ENCODE data around the genes IZUMO3 and CAAP1.

DNA sequence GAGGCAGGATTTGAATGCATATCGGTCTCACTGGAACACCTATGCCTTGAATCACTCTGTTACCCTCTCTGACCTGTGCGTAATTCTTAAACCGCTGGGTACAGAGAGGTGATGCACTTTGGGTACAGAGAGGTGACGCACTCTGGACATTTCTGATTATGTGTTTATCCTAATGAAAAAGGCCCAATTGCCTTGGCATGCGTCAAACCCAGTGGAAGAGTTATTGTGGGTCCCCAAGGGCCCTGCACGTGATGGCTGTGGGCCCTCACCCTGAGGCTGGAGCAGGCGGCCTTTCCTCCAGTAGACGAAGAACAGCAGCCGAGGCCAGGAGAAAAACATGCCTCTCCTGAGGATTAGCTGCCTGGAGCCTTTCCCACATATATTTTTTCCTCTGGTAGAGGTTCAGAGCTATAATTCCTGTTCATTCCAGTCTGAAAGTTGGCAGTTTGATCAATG, 22.6 kb downstream of the ACER2 start:
- PRO-cap: no peak
- RAMPAGE, long total RNA, 4 experiments: no peak in any of the 4 experiments

DNA sequence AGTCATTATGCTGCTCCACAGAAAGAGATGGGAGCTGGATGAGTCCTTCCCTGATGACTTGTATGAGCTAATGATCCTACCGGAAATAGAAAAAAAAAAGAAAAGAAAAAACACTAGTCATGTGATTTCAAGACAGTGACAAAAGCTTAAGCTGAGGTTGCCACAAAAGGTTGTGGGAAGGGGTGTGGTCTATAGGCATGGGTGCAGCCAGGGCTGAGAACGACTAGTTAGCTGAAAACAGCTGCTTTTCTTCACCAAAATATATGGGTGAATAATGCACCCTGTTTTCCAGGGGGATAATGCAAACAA, 300.6 kb downstream of the MLLT3 start:
- PRO-cap: no peak
- RAMPAGE, long total RNA, 4 experiments: no peak in any of the 4 experiments

DNA sequence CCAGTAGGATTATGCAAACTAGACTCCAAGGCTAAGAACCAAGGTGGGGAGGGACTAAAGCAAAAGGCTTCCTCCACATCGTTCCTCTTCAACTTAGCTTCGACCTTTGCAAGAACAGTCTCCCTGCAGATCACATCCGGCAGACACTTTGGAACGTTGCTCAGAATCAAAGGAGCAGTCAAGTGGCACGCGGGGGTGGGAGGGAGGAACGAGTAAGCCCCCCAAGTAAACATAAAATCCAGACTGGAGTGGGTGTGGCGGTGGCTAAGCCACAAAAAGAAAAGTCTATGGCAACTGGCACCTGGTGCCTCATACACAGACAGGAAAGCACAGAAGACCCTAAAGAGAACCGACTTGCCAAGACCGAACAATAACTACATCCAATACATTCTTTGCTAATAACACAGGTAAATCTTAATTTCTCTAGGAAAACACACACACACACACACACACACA, 2.4 kb downstream of the MLLT3 start:
- PRO-cap: no peak
- RAMPAGE, long total RNA, 4 experiments: no peak in any of the 4 experiments

GRCh38 chr9:20623876-20624368, 1.6 kb upstream of the MLLT3 start:
- PRO-cap: no peak
- RAMPAGE, long total RNA, 4 experiments: no peak in any of the 4 experiments

DNA sequence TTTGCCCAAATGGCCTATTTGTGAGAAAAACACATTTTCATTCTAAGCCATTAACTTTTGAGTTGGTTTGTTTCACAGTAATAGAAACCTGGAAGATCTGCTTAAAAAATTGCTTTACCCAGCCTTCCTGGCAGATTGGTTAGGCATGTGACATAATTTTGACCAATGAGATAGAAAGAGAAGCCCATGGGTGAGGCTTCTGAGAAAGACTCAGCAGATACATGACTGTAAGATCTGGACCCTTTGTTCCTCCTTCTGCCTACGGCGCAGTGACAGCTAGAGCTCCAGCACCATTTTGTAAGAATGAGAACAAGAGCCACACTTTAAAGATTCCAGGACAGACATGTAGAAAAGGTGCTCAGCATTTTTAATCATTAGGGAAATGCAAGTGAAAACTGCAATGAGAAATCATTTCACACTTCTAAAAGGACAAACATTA, 18.4 kb upstream of the MLLT3 start:
- PRO-cap: no peak
- RAMPAGE, long total RNA, 4 experiments: no peak in any of the 4 experiments

DNA sequence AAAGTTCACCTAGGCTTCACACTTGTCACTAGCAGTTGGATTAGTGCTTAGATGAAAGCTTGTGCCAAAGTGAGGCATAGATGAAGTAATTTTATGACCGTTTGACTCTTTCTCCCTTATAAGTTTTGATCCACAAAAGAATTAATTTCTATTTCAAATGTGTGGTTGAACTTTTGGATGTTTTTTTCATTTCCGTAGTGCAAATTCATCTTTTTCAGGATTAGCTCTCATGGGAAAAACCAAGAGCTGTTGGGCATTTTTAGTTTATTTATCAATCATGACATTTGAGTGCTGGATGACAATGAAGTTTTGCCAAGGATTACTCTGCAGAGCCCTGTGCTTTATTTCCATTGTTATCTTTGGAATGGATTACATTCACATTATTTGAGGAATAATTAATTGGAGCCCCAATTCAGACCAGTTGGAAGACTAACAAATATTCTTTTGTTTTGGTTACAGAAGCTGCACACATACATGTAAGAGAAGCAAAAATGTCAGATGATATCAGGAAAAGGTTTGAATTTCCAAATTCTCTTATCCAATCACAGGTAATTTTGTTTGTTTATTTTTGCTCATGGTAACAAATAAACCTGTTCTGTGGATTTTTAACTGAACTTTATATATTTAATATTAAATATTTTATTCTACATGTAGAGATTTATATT, 30.9 kb downstream of the FOCAD start:
- PRO-cap: no peak
- RAMPAGE, long total RNA, 4 experiments: no peak in any of the 4 experiments

DNA sequence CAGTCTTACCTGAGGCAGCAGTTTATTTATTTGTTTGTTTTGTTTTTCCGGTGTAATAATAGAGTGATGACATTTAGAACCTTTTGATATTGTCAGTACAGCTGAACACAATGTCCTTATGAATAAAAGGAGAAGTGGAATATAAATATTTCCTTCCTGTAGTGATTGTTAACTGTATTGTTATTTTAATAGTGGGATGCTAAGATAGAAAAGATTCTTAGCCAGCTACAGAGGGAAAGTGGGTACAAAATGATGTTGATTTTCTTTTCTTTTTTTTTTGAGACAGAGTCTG, 34.7 kb downstream of the FOCAD start:
- PRO-cap: no peak
- RAMPAGE, long total RNA, 4 experiments: no peak in any of the 4 experiments

- PRO-cap: no peak
- RAMPAGE, long total RNA, 4 experiments: no peak in any of the 4 experiments
Observed at GRCh38 chr9:20739715-20740479, 55.8 kb downstream of the FOCAD start.

GRCh38 chr9:21395939-21396648, 10.9 kb upstream of the IFNA2 start:
- PRO-cap: no peak
- RAMPAGE, long total RNA, 4 experiments: no peak in any of the 4 experiments

- PRO-cap: no peak
- RAMPAGE, long total RNA, 4 experiments: no peak in any of the 4 experiments
Observed at GRCh38 chr9:21801997-21802368, 453 bp upstream of the MTAP start.

DNA sequence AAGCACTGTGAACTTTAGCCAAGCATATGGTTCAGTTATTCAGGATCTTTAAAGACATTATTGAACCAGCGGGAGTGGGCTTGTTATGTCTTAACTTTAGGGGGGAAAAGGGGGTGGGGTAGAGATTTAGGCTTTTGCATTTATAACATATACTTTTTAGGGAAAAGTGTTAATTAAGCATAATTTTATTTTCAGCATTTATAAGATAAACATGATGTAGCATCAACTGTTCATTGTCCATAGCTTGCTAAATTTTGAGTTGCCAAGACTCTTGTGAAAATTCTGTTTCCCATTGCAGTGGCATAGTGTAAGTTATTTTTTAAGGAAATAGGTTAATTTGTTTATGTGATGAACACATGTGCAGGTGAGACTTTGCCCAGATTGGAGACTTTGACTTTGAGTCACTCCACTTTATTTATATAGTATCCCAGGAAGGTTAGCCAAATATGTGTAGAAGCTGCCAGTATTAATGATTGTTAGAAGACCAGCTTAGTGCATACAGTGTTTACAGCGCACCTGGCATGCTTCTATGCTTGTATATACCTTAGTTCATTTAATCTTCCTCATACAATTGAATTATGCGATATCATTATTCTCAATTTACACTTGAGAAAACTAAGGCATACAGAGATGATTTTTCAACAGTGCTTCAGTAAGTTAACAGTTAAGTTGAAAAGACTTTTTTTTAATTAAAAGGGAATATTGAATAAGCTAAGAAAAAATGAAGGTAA, 50.9 kb downstream of the MTAP start:
- PRO-cap: no peak
- RAMPAGE, long total RNA, 4 experiments: no peak in any of the 4 experiments

DNA sequence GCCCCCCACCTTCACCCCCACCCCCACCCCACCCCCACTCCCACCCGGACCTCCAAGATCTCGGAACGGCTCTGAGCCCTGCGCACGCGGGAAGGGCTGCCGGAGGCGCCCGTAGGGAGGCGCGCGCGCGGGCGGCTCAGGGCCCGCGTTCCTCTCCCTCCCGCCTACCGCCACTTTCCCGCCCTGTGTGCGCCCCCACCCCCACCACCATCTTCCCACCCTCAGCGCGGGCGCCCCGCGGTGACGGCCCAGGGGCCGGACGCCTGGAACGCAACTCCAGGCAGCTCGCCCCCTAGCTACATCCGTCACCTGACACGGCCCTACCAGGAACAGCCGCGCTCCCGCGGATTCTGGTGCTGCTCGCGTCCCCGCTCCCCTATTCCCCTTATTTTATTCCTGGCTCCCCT, 14.6 kb downstream of the CDKN2B start:
- PRO-cap: bidirectional peak, plus-strand start at position 92 of the sequence, minus-strand start outside the sequence
- RAMPAGE, long total RNA, 4 experiments: no peak in any of the 4 experiments

DNA sequence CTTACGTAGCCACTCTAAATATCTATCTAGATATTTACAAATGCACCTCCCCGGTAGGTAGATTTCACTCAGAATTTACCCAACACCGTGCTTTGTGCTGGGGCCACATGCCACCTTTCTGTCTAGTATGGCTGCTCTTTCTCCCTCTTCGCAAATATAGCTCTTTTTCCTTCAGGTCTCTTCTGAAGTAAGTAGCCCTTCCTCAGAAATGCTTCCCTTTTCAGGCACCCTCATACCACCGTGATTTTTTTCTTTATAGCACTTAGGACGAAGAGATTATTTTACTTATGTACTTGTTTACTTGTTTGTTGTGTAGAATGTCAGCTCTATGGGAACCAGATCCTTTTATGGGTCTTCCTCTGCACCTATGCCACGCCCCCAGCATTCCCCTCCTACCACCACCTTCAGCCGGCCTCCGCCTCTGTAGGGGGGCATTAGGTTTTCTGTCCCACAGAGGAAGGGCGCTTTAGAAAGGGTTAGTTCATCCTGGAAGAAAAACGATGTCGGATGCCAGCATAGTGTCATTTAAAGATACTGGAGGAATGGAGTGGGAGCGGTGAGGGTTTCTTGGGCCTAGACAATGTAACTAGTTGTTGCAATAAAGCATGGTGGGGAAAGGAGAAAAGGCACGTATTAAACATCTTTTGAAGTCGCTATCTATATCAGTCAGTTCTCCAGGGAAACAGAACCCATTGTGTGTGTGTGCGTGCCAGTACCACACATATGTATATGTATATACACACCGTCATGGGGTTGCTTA, 12.6 kb downstream of the CDKN2B start:
- PRO-cap: no peak
- RAMPAGE, long total RNA, 4 experiments: no peak in any of the 4 experiments

- PRO-cap: no peak
- RAMPAGE, long total RNA, 4 experiments: no peak in any of the 4 experiments
Observed at GRCh38 chr9:22008482-22009038, 545 bp downstream of the CDKN2B start.

GRCh38 chr9:22041129-22041735, 32.1 kb upstream of the CDKN2B start:
- PRO-cap: no peak
- RAMPAGE, long total RNA, 4 experiments: no peak in any of the 4 experiments

DNA sequence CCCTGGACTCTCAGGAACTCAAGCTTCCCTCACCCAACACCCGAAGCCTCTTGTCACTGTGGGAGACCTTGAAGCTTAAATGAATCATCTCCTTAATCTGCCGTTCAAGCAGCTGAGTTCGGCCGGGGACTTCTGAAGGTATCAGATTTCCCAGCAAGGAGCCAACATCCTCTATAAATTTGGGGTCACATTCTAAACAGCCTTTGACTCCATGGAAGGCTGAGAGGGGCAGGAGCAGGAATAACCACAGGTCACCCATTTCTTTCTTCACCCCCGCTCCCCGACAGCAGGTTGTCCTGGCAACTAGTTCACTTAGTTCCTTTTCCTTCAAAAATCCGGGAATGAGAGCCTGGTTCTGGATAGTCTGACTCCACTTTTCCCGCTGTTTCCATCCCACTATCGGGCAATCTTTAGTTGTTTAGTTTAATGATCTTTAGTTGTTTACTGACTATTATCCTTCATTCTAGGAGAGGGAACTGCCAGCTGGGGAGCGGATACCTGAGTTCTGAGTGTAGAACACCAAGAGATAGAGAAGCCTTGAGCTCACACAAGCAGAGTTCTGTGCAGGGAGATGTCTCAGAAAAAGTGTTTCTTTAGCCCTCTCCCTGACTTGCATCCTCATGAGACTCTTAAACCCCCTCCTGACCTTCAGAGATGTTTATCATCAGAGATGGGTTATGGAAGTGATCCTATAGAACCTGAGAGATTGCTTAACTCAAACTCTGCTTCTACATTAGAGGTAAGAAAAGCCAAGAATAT, at the start of gene IZUMO3:
Gene IZUMO3, minus strand, starts transcription at position 507 of the 759 bp plus-strand sequence.
- PRO-cap: no peak
- RAMPAGE, long total RNA, 4 experiments: no peak in any of the 4 experiments

- PRO-cap: no peak
- RAMPAGE, long total RNA, 4 experiments: no peak in any of the 4 experiments
Observed at GRCh38 chr9:26891387-26892070, 1.1 kb downstream of the CAAP1 start.

DNA sequence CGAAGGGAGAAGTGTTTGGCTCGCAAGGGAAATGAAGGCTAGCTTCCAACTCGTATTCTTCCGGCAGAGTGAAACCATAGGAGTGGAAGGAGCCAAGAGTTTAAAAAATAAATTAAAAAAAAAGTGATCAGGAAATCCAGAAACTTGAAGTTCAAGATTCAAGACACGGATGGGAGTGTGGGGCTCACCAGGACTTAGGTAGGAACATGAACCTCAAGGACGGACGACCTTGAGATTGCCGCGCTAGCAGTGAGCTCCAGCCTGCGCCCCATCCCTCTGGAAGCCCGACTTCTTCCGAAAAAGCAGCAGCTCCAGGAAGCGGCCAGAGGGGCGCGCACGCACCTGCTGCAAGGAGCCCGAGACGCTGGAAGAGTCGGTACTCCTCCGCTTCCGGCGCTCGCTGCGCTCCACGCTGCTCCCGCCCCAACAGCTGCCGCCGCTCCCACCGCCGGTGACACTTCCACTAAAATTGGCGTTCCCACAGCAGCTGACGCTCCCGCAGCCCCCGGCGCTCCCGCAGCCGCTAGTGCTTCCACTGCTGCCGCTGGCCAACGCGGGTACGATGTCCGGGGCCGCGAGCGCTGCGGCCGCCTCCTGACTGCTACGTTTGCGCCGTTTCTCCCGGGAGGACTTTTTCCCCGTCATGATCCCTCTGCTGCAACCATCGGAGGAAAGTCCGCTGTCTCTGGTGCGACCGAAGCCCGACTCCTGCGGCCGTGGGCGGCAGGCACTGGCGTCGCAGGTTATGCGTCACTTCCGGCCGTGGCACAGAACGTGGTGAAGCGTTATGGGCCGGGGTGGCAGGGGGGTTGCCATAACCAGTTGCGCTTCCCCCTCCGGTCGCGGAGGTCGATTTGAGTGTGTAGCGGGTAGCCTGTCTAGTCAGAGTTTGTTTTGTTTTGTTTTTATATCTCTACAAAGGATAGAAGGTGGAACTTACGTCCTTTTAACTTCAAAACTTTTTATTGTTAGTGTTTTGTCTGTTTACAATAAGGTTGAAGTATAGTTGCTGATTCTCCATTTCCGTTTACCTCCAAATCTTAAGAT, at the start of gene CAAP1:
Gene CAAP1, minus strand, starts transcription at position 732 of the 1,047 bp plus-strand sequence.
- PRO-cap: bidirectional peak, plus-strand start at position 775 of the sequence, minus-strand start at position 703 of the sequence
- RAMPAGE, long total RNA, 4 experiments: start-site peak on the minus strand in 3 of 4 experiments, centred at positions 700 to 728 of the sequence, 58 to 128 reads per replicate

GRCh38 chr9:27003449-27003815, 2.0 kb downstream of the LRRC19 start:
- PRO-cap: no peak
- RAMPAGE, long total RNA, 4 experiments: no peak in any of the 4 experiments

DNA sequence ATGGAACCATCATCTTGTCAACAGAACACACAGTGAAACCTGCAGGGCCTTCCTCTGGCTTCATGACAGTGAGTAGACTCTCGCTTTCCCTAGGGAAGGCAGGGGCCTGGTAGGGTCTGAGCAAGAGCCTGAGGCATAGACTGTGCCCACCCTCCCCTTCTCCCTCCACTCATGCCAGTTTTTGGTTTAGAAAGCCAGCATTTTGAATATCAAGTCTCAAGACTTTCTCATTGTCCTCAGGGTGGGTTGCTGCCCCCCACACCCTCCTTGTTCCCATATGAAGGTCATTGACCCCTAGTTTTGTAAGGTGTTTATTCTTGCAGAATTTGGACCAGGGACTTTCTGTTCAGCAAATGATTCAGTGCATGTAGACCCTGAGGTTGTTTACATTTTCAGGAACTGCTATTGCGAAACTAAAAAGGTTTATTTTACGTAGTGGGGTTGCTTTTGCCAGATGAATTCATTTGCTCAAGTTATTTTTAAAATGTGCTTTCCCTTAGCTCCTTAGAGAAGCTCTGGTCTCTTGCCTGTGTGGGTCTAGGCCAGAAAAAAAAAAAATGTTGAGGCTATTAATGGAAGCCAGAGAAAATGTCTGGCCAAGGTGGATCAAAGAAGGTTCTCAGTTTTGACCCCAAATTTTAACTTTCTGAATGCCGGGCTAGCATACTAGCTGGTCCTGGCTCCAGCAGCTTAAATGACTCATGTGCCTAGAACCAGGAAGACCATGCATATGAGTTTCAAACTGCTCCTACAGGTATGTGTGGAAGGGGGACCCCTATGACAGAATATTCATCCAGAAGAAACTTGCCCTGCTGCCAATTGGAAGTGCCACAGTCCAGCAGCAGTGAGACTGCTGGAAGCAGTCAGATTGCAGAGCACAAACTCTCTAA, 10.1 kb upstream of the MOB3B start:
- PRO-cap: no peak
- RAMPAGE, long total RNA, 4 experiments: no peak in any of the 4 experiments